A375 (cell line): ENCODE data around the genes ZNF573, PPP1R14A, SPINT2 and KCNK6.

GRCh38 chr19:36771169-36771428, 1.5 kb downstream of the ZNF850 start:
- RAMPAGE, long total RNA = no peak

DNA sequence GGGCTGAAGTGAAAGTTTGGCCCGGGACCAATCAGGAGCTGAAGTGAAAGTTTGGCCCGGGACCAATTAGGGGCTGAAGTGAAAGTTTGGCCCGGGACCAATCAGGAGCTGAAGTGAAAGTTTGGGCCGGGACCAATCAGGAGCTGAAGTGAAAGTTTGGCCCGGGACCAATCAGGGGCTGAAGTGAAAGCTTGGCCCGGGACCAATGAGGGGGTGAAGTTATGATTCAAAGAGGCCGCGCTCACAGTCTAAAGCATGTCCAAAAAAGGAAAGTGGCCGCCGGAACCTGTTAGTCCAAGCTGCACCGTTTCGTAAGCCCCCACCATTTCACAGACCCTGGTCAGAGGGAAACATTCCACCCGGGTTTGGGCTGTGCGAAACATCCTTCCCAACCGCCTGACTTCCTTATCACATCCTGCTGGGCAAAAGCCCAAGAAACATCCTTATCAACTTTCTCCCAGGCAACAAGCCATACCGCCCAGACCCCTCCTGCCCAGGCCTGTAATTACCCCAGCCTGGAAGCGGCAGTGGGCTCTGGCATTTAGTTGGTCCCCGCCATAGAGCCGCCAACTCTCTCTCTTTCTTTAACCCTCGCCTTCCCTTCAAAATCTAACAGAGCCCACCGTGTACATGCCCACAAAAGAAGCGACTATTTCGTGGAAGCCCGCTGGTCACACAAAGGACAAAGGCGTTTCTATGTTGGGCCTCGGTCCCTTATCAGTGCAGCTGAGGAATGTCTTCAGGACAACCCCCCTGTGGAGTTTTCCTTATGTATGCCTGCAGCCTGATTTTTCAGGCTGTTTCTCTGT, 974 bp downstream of the ZNF850 start:
- RAMPAGE, long total RNA = no peak

DNA sequence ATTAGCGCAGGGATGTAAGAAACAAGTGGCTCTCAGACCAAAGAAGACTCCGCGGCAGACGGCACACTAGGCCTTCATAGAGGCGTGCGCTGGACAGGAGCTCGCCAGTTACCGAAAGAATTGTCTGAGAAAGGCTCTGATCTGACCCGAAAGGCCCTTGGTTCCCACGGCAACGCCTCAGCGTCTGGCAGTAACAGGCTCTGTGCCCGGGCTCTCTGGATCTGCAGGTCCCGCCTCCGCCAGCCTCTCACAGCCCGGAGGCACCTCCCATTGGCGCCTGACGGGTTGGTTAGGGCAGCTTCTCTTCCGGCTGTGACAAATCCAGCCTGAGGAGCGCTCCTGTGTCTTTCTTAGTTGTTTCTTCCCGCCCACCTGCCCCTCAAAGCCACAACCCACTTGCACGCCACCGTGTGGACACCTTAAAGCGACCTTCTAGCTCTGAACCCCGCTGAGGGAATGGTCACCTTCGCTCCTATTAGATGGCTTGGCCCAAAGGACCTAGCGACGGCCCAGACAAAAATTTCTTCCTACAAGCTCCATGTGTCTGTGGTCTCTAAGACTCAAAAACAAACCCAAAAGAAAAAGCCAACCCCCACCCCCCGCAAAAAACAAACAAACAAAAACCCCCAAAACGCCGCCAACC, 19.1 kb upstream of the ZNF850 start:
- RAMPAGE, long total RNA = no peak

- RAMPAGE, long total RNA = no peak
These were observed 709 bp downstream of the ZNF383 start for GRCh38 chr19:37218536-37219309.

DNA sequence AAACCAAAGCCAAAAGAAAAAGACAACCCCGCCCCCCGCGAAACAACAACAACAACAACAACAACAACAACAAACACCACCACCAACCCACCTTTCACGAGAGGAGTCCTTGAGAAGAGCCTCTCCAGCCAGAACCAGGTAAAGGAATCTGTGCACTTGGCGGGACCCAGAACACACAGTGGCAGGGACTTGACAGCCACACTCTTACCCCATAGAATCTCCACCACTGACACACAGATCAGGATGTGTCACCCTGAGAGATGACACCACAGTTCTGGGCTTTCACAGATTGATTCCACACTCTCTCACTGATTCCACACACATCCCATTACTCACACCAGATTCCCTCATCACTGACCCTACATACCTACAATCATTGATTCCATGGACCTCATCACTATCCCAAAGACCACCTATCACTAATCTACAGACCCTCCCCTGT, 21.3 kb upstream of the ZNF875 start:
- RAMPAGE, long total RNA = no peak

GRCh38 chr19:37551021-37551654, 43.5 kb downstream of the ZNF571 start:
- RAMPAGE, long total RNA = no peak

DNA sequence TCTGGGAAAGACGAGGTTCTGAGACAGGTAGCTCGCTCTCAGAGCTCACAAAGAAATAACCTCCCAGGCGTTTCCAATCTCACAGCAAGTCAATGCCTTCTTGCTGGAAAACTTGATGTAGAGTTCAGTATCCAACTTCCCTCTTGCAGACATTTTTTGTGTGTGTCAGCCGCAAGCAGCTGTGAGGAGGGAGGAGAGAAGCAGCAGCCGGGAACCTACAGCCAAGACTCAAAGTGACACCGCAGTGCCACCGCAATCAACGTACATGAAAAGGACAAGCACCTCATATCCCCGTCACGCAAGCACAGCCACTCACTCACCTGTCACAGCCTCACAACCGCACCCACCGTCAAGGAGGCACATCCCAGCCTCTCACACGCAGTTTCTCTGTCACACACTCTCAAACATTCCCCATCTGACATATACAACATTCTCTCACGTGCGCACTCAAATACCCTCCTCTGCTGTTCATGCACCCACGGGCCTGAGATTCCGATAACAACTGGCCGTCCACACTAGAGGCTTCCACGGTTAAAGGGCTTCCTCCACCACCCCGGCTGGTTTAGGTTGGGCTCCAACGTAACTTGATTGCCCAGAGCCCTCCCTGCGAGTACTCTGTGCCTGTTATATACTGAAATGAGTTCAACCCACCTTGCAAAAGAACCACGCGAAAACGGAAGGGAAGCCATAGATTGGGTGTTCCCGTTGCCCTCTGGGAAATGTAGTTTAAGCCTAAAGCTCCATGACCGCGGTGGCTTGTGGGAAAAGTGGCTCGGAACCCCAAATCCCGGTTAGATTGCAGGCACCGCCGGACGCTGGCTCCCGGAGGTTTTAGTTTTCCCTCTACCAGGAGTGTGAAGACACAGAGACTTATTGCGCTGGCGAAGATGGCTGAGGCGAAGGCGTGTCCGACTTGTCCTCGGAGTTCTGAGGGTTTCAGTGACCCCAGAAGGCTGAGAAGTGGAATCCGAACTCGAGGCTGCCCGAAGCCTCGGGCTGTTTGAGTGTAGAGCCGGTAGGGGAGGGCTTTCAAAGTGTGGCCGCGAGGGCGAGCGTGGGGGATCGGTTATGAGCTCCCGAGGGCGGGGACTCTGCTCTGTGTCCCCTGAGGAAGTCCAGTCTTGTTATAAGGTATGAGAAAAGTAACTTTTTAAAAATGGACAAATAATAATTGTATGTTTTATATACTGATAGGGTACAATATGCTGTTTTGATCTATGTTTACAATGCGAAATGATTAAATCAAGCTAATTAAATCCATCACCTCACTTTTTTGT, at the start of gene ZNF573:
ZNF573 (minus strand) TSS at position 694 of the 1,277 bp plus-strand sequence.
- RAMPAGE, long total RNA = no peak

GRCh38 chr19:37986402-37986891, 79.4 kb downstream of the SIPA1L3 start:
- RAMPAGE, long total RNA = no peak

DNA sequence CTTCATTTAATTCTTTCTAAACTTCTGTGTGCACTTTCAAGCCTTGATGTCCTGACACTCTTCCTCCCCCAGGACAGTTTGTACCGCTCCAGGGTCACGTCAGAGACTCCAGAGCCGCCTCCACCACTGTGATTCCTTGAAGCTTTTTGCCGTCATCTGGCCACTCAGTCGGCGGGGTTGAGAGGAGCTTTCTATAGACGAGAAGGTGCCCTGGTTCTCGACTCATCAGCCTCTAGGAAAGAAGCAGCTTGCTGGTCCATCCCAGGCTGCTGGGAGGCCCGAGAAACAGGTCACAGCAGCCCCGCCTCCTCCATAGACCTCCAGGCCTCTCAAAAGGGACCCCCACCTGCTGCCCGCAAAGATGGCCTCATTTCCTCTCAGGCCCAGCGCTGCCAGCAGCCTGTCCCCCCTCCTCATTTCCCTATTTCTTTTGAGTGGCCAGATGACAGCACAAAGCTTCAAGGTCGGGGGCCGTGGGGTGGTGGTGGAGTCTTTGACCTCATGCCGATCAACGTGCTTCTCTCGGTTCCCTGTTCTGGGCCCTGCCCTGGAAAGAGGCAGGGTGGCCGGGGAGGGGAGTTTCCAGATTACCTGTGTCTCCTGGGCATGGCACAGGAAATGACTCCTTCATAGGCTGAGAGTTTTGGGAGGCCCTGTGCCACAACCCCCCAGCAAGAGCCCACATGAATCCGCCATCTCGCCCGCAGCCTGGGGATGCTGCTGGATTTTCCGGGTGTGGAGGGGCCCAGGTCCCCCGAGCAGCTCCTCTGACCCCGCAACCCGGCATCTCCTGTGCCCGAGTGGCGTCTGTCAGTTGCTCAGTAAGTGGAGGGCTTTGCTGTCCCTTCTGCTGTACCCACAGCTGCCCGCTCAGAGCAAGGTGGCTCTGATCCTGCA, 139.2 kb downstream of the SIPA1L3 start:
- RAMPAGE, long total RNA = no peak

DNA sequence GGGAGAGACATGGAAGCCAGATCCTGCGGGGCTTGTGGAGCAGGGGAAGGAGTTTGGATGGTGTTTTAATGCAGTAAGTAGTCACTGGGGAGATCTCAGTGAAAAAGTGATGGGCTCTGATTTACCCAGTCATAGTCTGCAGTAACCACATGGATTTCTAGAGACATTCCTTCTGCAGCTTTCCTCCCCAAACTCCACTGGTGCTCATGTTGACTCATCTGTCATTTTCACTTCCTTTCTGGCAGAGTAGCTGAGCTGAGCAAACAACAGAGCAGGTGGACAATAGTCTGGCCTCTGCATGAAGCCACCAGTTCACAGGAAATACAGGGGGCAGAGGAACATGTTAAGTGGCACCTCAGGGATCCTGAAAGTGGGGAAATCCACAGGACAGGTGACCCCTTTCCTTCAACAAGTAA, 144.0 kb downstream of the DPF1 start:
- RAMPAGE, long total RNA = no peak

- RAMPAGE, long total RNA = no peak
These were observed 51.8 kb downstream of the DPF1 start for GRCh38 chr19:38172104-38172653.

- RAMPAGE, long total RNA = no peak
These were observed 3.9 kb upstream of the DPF1 start for GRCh38 chr19:38227787-38228387.

DNA sequence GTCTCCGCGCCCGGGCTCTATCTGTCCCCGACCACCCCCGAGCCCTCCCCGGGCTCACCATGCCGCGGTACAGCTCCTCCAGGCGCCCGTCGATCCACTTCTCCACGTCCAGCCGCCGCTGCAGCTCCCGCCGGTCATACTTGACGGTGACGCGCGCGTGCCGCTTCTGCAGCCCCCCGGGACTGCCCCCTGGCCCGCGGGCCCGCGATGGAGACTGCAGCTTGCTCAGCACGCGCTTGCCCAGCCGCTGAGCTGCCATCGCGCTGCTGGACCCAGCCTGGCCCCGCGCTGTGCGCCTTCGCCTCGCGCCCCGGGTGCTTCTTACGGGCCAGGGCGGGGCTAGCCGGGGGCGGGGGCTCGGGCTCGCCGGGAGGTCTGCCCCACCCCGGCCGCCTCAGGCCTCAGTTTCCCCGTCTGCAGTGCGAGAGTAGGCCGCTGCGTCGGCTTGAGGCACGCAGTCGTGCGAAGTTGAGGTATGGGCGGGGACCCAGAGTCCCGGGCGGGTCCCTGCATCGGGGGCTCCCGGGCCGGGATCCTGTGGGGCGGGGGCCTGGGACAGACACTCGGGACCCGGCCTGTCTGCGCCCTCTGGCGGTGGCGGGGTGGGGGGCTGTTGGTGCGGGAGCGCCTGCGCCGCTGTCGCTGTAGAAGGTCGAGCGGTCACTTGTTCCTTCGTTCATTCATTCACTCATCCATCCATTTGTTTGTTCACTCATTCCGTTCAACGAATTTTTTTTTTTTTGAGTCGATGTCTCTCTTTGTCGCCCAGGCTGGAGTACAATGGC, at the start of gene PPP1R14A:
PPP1R14A (minus strand) TSS at position 294 of the 785 bp plus-strand sequence.
- RAMPAGE, long total RNA = no peak

DNA sequence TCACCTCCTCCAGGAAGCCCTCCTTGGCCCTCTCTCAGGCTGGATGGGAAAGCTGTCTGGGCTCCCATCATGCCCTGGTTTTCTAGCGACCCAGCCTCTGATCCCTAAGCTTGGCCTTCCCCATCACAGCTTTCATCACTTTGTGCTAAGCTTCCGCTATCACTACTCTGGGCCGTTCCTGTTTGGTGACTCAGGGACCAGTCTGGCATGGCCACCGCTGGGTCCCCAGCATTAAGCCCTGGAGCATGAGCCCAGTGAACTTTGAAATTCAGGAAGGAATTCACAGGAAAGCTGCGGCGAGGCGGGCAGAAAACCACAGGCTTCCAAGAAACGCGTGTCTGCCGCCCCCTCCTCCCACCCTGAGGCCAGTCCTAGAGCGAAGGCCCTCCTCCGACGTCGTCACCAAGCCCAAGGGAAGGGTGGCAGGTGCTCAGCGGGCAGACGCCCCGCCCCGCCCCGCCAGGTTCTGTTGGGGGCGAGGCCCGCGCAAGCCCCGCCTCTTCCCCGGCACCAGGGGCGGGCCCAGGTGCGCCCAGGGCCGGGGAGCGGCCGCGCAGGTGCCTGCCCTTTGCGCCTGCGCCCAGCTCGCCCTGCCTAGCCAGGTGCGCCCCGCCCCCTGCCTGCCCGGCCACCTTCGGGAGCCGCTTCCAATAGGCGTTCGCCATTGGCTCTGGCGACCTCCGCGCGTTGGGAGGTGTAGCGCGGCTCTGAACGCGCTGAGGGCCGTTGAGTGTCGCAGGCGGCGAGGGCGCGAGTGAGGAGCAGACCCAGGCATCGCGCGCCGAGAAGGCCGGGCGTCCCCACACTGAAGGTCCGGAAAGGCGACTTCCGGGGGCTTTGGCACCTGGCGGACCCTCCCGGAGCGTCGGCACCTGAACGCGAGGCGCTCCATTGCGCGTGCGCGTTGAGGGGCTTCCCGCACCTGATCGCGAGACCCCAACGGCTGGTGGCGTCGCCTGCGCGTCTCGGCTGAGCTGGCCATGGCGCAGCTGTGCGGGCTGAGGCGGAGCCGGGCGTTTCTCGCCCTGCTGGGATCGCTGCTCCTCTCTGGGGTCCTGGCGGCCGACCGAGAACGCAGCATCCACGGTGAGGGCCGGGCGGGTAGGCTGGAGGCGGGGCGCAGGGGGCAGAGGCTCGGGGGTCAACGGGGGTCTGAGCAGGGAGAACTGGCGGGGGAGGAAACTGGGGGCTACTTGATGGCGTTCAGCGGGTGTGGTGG, at the start of gene SPINT2:
SPINT2 (plus strand) TSS at position 661 of the 1,219 bp plus-strand sequence.
- RAMPAGE, long total RNA = no peak

DNA sequence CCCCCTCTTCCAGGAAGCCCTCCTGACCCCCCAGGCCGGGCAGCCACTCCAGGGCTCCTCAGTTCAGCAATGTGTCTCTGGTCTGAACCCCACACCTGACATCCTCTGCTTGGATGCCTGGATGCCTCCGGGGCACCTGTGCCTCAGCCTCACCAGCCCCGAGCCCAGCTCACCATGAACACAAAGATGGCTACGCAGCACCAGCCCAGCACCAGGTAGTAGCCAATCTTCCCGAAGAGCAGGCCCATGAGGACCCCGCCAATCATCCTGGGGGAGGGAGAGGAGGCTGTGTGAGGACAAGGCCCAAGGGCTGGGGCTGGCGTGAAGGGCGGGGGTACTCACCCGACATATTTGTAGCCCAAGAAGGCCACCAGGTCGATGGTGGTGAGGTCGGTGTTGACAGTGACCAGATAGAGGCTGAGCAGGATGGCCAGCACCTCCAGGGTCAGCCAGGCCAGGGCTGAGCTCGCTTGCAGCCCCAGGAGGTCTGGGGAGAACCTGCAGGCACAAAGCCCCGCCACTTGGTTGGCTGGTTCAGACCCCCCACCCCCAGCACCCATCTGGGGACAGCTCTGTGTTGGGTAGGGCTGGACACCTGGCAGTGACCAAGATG, 3.3 kb downstream of the C19orf33 start:
- RAMPAGE, long total RNA = no peak

GRCh38 chr19:38318645-38319030, 1.0 kb upstream of the KCNK6 start:
- RAMPAGE, long total RNA = no peak

- RAMPAGE, long total RNA = no peak
These were observed at the start of gene KCNK6 for GRCh38 chr19:38319250-38320398. Gene KCNK6, plus strand, starts transcription at chr19:38319845.

GRCh38 chr19:38336752-38337539, 1.3 kb downstream of the CATSPERG start:
- RAMPAGE, long total RNA = no peak

GRCh38 chr19:38417510-38418429, 8.2 kb downstream of the RASGRP4 start:
- RAMPAGE, long total RNA = no peak

DNA sequence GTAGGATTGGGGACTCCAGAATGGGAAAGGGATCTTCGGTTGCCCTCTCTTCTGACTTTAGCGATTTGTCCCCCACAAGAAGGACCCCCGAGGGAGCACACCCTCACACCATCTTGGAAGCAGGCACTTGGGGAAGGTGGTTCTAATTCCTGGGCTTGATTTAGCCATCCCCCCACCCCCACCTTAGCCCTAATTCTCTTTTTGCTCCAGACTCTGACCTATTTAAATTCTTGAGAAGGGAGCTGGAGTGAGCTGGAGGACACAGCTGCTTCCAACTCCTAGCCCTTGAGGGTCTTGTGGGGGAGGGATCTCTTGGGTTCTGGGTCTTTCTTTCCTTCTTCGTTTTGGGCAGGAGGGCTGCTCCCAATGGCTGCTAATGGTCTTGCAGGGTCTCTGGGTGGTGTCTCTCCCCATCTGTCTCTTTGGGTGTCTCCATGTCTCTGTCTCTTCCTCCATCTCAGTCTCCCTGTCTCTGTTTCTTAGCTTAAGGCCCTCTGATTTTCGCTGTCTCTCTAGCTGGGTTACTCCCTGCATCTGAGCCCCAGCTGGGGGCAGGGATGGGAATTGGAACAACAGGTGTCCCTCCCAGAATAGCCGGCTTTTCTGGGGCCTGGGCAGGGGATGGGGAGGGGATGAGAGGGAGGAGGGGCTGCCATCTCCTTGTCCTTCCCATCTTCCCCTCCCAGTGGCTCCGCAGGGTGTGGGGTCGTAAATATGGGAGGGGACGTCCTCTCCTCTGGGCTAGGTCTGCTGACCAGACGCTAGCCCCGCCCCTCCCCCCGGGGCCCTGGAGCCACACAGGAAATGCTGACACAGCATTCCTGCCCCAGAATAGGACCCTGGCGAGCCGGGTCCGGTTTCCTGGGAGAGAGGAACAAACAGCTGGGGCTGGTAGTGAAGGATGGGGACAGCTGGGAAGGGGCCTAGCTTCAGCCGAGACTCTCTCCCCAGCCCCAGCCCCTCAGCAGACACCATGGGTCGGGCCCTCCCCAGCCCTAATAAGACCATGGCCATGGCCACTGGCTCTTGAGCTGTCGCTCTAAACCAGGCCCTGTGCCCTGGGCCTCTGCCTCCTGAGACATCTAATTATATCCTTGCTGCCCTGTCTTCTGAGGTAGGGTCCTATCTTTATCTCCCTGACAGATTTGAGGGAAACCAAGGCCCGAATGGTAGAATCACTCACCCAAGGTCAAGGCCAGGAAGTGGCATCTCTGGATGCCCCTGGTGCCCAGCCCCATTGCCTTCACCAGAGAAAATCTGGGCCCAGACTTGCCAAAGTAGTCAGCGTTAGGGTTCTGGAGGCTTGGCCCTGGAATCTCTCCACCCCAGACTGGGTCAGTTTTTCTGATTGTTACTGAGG, 1.1 kb downstream of the RYR1 start:
- RAMPAGE, long total RNA = no peak